Measurements from ENCODE around the genes NDUFV2, PPP4R1 and NAPG.

GRCh38 chr18:8934857-8935321 is 167.6 kb upstream of the NDUFV2 start:
- PRO-cap = no peak

GRCh38 chr18:8949063-8949676 is 153.3 kb upstream of the NDUFV2 start:
- PRO-cap = no peak

GRCh38 chr18:9102581-9103403 is at the start of gene NDUFV2:
Gene NDUFV2, plus strand, starts transcription at chr18:9102699.
- PRO-cap = bidirectional peak, plus-strand start at chr18:9102718, minus-strand start at chr18:9102526

GRCh38 chr18:9146167-9146476 is 9.5 kb downstream of the ANKRD12 start:
- PRO-cap = no peak

DNA sequence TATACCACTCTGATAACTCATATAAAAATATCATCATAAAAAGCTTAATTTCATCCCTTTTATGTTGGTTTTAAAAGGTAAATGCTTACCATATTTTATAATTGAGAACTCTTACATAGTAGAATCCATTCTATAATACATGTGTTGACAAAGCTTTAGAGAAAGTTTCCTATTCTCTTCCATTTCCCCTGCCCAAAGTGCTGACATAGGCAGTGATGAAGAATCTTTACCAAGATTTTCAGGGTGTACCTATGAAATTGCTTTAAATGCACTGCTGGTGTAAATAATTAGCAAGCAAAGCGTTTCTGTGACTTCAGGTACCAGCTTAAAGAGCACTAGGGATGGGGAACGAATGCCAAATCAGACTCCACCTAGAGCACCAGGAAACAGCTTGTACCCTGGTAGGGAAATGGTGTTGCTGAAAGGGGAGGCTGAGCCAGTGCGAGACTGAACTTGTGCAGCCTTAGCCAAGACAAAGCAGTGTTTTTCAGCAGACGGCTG is 65.5 kb downstream of the TWSG1 start:
- PRO-cap = no peak

DNA sequence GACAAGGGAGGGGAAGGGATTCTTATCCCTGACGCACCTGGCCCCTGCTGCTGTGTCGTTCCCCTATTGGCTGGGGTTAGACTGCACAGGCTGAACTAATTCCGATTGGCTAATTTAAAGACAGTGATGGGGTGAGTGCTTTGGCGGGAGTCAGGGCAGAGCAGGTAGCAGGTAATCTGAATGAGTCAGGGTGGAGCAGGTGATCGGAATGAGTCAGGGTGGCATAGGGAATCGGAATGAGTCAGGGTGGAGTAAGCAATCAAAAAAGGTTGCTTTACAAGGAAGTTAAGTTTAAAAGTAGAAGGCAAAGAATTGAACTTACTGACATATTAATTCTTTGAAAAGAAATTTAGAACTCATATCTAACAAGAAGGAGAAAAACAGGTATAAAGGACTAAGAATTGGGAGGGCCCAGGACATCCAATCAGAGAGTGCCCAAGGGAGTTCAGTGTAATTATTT is 52.4 kb upstream of the RALBP1 start:
- PRO-cap = no peak

DNA sequence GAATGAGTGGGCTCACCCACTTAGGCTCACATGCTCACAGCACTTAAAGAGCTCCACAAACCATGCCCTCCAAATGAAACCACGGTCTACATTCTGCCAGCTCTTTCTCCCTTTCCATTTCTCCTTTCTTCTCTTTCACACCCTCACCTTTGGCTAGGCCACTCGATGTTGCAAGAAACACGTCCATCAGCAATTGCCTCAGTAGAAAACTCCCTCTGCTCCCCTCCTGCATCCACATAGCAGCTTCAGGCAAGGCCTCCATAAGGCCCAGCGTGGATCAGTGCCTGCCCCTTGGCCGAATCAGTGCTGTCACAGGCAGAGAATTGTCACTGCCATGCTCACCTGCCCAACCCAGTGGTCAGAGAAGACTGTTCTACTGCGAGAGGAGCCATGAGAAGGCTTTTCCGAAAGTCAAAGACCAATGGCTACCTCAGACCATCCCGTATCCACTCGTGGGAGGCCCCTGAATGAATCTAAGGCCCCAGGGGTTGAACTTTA is 1.3 kb upstream of the RALBP1 start:
- PRO-cap = no peak

DNA sequence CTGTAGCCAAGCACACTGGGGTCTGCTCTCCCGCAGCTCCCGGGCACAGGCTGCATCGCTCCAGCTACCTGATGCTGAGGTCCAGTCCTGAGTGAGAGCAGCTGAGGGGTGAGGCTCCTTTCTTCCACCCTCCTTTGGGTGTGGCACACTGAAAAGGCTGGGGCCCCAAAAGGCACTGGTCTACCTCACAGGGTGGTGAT is 33.8 kb downstream of the PPP4R1 start:
- PRO-cap = unidirectional peak, minus-strand start at position 137 of the sequence

GRCh38 chr18:9614301-9615499 is at the start of gene PPP4R1:
Gene PPP4R1, minus strand, starts transcription at chr18:9614559.
- PRO-cap = bidirectional peak, plus-strand start at chr18:9614616, minus-strand start at chr18:9614515; bidirectional peak, plus-strand start at chr18:9614823, minus-strand start at chr18:9614877

GRCh38 chr18:9616938-9617364 is 2.6 kb upstream of the PPP4R1 start:
- PRO-cap = no peak

GRCh38 chr18:9647736-9648325 is 33.5 kb upstream of the PPP4R1 start:
- PRO-cap = no peak

GRCh38 chr18:9716887-9717683 is 9.0 kb downstream of the RAB31 start:
- PRO-cap = no peak

- PRO-cap = no peak
Measured at GRCh38 chr18:9797131-9797575, 88.6 kb upstream of the TXNDC2 start.

- PRO-cap = no peak
Measured at GRCh38 chr18:9804220-9805145, 81.3 kb upstream of the TXNDC2 start.

DNA sequence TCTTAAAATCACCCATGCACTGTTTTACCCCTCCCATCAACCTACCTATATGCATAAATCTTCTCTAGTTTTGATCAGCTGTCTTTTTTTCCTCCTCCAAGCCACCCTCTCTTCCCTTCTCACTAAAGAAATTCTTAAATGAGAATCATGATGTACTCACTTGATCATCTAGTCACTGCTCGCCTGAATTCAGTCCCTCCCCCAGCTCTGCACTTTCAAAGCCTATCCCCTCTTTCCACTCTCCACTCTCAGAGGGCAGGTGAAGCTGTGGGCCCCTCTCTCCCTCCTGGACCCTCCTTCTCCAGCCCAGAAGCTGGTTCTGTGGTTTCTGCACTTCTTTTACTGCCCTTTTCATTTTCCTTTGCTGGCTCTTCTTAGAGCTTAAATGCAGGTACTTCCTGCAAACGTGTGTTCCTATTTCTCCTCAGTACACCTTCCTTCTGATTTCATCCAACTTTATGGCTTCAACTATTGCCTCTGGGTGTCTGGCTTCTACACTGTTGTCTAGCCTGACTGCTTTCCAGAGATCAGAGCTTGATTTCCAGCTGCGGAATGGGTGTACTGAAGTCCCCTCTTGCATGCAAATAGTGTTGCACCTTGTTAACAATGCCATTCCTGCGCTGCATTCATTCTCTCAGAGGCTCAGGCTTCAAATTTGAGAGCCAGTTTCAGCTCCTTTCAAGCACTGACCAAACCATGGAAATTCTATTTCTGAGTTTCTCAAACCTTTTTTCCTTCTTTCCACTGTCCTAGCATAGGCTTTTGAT is 15.2 kb upstream of the TXNDC2 start:
- PRO-cap = no peak

GRCh38 chr18:9912249-9912540 is 1.6 kb upstream of the VAPA start:
- PRO-cap = no peak

DNA sequence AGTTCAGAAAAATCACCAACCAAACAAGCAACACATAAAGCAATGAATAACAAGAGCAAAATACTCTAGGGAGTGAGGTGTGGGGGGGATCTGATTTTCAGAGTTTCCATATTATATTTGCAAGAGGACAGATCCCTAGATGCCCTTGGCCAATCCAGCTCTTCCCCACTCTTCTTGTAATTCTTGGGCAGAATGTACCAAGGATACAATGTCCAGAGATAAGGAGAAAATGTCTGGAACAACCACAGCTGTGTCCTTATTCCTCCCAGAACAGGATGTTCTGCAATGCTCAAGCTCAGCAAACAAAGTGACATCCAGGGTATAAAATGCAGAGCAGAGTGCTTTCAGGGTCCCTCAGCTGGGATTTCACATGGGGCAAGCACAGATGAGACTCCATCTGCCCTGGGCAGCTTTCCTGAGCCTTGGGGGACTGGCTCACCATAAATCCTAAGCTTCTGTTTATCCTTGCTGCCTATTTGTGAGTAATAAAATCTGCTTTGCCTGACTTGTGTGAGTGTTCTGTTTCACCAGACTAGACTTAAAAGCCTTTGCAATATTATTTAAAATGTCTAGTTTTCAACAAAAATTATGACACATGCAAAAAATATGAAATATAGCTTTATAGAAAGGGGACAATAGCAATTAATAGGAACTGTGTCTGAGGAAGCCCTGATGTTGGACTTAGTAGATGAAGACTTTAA is 127.4 kb downstream of the VAPA start:
- PRO-cap = no peak

DNA sequence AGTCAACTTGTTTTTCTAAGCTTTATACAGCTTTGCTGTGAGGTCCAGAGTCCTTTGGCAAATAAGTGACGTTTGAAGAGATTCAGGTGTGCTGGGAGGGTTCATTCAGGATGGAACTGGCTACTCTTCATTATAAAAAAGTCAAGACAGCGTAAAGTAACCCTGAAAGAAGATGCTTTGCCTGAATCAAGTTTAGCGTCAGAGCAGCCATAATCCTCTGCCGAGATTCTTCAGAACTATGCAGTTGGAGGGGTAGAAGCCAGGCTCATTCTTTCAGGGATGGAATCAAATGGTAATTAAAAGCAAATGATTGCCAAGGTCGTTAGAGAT is 21.8 kb downstream of the APCDD1 start:
- PRO-cap = no peak

- PRO-cap = unidirectional peak, plus-strand start at chr18:10525905; bidirectional peak, plus-strand start at chr18:10526085, minus-strand start at chr18:10525972; bidirectional peak, plus-strand start at chr18:10526395, minus-strand start at chr18:10526357
Measured at GRCh38 chr18:10525602-10526802, at the start of gene NAPG. Gene NAPG, plus strand, starts transcription at chr18:10526027.

GRCh38 chr18:10555710-10556319 is 30.0 kb downstream of the NAPG start:
- PRO-cap = no peak

Measured in ileum (tissue), 1 donor.